Epidermal melanocyte (primary cell): ENCODE measurements around the genes FAM76A, THEMIS2 and ATP5IF1.

GRCh38 chr1:27617374-27618031 lies 13.6 kb upstream of the AHDC1 start:
- RRBS = no CpG with 5 or more reads among the region's 5 CpGs

DNA sequence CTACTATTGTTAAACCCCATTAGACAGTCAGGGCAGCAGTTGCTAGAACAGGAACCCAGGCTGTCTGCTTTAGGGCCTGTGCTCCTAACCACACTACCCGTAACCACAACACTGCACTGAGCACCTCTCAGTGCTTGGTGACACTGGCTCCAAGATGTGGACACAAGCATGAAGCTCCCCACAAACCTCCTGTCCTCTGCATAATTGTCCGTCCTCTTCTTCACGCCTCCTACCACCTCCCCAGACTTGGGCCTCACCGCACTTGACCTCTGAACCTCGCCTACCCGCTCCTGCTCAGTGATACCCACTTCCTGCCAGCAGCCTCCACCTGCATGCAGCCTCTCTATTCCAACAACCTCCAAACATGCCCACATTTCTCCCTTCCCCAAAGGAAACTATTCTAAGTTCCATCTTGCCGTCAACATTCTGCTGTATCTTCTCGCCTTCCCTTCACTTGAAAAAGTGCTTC lies 14.5 kb upstream of the AHDC1 start:
- RRBS = no CpG with 5 or more reads among the region's 8 CpGs

- RRBS = no CpG with 5 or more reads among the region's 3 CpGs
Observed at GRCh38 chr1:27648777-27649026, 13.7 kb upstream of the FGR start.

- RRBS = 3% methylated on average over 49 of the region's 83 CpGs
Observed at GRCh38 chr1:27659239-27660352, 12.4 kb downstream of the IFI6 start.

GRCh38 chr1:27660353-27660781 lies 11.6 kb downstream of the IFI6 start:
- RRBS = no CpG with 5 or more reads among the region's 10 CpGs

DNA sequence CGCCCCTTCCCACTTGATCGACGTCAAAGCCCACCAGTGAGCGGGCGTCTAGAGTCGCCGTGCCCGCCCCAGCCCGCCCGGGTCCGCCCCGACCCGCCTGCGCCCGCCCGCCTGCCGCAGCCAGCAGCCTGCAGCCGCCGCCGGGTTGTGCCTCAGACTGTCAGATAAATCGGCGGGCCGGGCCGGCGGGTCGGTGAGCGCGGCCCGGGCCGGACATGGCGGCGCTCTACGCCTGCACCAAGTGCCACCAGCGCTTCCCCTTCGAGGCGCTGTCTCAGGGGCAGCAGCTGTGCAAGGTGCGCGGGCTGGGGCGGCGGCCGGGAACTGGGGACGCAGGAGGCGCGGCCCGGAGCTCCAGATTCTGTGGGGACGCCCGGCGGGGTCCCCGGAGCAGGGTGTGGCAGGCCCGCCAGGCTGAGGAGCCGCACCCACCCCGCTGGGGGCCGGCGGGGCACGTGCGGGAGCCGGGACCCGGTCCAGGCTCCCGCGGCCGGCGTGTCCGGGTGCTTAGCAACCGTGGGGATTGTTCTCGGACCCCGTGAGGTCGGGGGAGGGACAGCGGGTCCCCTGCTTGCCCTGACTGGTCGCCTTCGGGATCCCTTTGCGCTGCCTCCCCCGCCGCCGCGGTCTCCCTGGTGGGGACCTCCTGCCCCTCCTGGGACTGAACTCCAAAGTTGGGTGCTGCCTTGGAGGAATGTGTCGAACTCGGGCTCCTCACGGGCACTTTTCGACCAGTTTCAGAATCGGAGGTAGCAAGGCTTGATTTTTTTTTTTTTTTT lies at the start of gene FAM76A:
Gene FAM76A (plus strand): TSS at position 96 of the 779 bp plus-strand sequence.
- RRBS = 2% methylated on average over 18 of the region's 80 CpGs

DNA sequence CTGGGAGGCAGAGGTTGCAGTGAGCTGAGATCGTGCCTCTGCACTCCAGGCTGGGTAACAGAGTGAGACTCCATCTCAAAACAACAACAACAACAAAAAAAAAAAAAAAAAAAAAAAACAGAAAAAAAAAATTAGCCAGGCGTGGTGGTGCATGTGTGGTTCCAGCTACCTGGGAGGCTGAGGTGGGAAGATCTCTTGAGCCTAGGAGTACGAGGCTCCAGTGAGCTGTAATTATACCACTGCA lies 11.9 kb downstream of the FAM76A start:
- RRBS = no CpG with 5 or more reads among the region's 3 CpGs

GRCh38 chr1:27817136-27817754 lies 13.3 kb upstream of the PPP1R8 start:
- RRBS = no CpG with 5 or more reads among the region's 2 CpGs

DNA sequence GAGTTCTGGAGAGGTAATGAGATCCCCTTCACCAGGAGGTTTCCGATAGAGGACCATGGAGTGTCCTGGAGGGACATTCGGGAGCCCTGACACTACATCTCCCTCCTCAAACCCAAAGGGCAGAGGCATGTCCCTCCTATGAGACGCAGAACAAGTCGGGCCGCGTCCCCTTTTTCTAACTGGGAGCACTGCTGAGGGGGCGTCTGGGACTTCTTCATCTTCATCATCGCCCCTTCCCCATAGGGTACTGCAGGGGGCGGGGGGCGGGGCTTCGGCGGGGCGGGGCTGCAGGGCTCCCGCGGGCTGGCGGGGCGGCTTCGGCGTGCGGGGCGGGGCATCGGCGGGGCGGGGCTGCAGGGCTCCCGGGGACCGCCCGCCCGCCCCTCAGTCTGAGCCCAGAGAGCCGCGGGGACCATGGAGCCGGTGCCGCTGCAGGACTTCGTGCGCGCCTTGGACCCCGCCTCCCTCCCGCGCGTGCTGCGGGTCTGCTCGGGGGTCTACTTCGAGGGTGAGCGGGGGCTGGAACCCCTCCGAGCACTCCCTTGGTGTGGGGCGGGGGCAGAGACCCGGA lies at the start of gene THEMIS2:
Gene THEMIS2 (plus strand): TSS at position 387 of the 571 bp plus-strand sequence.
- RRBS = 5% methylated on average over 7 of the region's 46 CpGs

DNA sequence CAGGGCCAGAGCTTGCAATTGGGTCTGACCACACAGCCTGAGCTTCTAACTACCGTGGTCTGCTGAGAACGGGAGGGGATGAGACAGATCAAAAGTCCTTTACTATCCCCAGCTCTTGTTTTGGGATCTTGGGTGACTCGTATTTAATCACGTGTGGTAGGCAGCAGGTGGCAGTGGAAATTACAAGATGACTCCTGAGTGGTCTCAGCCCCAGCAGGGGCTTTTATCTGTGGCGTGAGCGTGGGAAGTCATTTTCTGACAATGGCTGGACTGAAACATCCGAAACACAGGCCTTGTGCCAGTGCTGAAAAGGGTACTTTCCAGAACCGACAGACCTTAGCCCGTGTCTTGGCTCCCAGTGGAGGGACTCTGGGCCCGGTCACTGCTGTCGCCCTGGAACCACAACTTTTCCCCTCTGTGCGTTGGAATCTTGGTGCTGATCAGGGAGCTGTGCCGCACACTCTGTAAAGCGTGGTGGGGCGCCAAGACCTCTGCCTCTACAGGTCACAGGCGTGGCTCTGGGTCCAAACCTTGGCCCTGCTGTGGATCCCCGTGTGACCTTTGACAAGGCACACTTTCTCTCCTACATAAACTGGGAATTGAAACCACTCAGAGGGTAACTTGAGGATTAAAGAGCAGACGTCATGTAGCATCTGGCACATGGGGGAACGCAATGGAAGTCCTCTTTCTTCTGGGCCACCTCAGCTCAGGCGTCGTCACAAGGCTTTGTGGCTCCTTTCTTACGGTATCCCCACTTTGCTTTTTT lies 12.1 kb downstream of the THEMIS2 start:
- RRBS = no CpG with 5 or more reads among the region's 22 CpGs

DNA sequence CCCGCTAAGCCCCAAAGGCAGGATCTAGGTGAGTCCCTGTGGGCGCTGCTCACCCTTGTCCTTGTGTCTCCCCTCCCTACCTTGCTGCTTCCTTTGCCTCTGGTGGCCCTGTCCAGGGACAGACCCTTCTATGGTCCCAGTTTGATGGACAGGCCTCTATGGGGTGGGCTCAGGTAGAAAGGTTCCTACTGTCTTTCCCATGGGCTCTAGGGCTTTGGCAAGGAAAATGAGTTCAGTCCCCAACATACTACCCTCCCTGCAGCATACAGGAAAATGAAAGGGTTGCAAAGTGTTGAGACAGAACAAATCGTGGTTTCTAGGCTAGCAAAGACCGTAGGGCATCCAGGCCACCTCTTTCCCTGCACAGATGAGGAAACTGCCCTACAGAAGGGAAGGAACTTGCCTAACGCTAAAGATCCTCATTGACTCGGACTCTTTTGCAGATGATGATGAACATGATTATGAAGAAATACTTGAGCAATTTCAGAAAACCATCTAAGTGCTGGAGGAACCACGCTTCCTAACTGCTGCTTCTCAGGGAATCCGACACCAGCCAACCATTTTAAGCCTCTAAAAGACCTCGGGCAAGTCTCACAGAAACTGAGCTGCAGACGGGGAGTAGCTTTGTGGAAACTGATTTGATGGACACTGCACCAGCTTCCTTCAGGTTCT lies 13.2 kb downstream of the THEMIS2 start:
- RRBS = no CpG with 5 or more reads among the region's 10 CpGs

DNA sequence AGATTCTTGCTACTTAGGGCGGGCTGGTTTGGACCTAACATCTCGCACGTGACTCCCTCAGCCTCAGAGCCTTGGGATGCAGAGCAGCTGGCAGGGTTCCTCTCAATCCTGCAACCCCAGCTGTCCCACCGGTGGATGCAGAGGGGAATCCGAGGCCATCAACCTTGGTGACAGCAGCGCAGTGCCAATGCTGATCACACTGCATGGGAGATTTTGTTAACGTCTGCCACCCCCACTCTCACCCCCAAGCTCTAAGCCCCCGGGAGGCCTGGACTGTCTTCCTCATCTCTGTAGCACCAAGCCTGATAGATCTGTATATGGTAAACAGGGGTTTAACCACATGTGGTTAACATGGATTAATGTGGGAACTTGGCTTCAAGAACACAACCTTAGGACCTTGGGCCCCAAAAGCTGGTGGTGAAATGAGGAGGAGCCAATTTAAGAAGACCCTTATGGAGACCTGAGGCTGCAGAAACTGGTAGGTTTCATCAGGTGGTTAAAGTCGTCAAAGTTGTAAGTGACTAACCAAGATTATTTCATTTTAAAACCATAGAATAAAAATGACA lies 13.8 kb downstream of the THEMIS2 start:
- RRBS = no CpG with 5 or more reads among the region's 9 CpGs

DNA sequence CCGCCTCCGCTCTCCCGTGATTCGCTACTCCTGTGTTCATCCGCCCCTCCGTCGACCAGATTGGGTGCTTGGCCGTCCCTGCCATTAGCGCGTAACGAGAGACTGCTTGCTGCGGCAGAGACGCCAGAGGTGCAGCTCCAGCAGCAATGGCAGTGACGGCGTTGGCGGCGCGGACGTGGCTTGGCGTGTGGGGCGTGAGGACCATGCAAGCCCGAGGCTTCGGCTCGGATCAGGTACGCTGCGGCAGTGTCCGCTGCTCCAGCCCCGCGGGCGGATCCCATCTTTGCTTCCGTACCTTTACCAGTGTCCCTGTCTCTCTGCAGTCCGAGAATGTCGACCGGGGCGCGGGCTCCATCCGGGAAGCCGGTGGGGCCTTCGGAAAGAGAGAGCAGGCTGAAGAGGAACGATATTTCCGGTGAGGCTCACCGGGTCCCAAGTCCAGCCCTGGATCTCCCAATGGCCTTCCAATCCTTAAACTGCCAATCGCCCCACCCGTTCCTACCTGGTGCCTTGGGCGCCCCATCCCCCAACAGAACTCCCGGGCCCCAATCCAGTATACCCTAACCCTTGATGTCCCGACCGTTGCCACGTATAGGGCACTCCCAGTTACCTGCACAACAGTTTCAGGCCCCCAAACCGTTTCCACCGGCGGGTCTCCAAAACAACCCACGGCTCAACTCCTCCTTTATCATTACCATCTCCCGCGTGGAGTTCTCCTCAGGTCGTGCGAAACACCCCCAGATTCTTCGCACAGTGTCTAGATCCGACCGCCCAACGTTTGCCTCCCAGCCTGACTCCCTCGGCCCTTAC lies at the start of gene ATP5IF1:
Gene ATP5IF1 (plus strand): TSS at position 87 of the 810 bp plus-strand sequence.
- RRBS = 7% methylated on average over 9 of the region's 62 CpGs

DNA sequence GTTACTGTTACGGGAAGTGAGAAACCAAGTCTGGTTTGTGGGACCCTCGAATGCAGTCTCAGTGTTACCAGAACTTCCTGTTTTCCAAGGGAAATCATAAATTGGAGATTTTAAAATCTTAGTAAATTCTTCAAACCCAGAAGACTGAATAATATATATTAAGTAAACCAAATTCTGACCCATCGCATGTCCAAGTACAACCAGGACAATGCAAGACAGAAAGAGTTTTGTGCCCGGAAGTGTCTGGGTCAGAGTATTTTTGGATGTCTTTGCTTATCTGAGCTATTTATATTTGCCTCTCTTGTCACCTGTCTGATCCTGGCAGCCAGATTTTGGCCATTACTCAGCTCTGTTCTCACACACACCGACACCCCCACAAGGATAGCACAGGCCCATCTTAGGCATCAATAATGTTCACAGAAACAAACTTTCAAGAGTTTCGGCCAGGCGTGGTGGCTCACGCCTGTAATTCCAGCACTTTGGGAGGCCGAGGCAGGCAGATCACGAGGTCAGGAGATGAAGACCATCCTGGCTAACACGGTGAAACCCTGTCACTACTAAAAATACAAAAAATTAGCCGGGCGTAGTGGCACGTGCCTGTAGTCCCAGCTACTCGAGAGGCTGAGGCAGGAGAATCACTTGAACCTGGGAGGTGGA lies 8.9 kb downstream of the ATP5IF1 start:
- RRBS = no CpG with 5 or more reads among the region's 15 CpGs

GRCh38 chr1:28282174-28283218 lies 23.2 kb downstream of the SESN2 start:
- RRBS = 90% methylated on average over 1 of the region's 20 CpGs

DNA sequence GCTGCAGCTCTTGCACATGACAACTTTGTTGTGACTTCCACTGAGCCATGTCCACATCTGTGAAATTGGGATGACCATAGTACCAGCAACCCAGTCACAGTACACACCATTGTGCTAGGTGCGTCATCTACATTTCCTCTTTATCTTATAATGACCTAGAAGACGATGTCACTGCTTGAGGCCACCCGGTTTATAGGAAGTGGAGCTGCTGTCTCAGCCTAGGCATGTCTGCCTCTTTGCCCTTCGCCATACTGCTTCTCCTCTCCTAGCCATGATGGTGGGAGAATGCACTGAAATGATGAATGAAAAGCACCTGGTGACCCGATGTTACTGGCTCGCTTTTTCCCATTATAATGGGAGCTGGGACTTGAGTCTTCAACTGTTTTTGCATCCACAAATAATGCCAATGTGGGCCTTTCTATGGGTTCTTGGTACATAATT lies 13.6 kb upstream of the MED18 start:
- RRBS = no CpG with 5 or more reads among the region's 6 CpGs

DNA sequence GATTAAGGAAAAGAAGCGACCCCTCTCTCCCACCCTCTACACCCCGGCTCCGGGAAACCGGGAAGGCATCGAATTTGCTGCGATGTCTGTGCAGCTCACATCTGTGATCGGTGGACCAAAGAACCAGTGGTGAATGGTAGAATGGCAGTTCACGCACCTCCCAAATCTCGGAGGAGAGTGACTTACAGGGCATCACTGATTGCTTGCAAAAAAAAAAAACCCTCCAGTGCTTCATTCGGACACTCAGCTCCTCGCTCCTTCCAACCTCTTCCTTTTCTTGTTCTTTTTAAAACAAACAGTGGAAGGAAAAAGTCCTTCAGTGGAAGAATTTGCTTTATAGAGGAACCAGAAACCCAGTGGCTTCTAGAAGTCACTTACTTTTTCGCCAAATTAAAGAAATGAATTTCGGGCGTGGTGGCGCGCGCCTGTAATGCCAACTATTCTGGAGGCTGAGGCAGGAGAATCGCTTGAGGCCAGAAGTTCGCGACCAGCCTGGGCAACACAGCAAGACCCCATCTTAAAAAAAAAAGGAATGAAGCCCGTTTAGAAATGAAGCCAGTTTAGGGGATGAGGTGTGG lies 954 bp downstream of the PHACTR4 start:
- RRBS = no CpG with 5 or more reads among the region's 21 CpGs

DNA sequence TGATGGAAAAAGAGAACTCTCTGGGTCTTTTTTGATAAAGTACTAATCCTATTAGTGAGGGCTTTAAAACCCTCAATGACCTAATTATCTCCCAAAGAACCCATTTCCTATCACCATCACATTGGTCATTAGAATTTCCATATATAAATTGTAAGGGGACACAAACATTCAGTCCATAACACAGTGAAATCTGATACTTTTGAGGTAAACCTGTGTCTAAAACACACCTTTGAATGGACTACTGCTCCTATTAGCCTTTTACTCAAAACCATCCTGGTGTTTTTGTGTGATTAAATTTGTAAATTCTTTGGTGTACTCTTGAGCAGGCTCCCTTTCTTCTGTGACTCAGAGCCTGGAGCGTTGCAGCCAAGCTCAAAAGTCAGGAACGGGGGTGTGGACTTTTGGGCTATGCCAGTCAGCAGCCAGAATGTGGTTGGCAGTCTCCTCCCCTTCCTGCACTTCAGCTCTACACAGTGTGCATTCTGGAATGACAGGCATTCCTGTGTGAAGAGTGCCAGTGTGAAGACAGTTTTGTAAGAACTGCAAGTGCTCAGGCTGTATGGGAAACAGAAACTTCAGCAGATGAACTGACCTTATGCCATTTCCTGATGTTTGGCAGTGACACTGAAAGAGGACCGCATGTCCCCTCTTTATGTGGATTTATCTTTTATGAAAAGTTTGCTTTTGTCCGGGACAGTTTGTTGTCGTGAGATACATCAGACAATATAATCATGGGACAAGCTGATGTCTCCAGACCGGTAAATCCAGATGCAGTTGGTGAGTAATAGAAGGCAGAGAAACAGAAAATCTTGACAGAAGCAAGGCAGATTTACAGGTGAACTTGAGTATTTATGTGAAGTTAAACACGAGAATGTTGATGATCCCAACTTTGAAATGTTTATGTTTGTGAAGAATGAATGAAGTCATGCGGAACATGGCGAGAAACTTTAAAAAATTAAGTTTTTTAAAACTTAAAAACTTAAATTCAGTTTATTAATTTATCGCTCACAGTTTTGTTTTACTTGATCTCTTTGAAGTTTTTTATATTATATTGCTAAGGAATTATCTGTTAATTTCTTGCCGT lies 67.8 kb upstream of the RCC1 start:
- RRBS = 2% methylated on average over 2 of the region's 11 CpGs

DNA sequence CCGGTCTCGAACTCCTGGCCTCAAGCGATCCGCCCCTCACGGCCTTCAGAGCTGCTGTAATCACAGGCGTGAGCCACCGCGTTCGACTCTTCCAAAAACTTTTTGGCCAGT lies 363 bp upstream of the RCC1 start:
- RRBS = no CpG with 5 or more reads among the region's 9 CpGs

- RRBS = 4% methylated on average over 50 of the region's 104 CpGs
Observed at GRCh38 chr1:28517530-28518777, 12.1 kb downstream of the RCC1 start.